Mesenchymal stem cell of adipose (primary cell): ENCODE results near the gene HEMGN.

DNA sequence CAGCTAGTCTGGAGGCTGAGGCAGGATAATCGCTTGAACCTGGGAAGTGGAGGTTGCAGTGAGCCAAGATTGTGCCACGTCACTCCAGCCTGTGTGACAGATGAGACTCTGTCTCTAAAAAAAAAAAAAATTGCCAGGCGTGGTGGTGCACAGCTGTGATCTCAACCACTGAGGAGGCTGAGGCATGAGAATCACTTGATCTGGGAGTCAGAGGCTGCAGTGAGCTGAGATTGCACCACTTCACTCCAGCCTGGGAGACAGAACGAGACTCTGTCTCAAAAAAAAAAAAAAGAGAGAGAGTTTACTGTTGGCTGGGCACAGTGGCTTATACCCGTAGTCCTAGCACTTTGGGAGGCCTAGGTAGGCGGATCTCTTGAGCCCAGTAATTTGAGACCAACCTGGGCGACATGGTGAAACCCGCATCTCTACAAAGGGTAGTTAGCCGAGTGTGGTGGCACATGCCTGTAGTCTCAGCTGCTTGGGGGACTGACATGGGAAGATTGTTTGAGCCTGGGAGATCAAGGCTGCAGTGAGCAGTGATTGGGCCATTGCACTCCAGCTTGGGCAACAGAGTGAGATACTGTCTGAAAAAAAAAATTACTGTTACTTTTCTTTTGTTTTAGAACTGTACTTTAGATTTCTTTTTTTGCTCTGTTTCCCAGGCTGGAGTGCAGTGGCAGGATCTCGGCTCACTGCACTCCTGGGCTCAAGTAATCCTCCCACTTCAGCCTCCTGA lies 12.5 kb downstream of the HABP4 start:
- CAGE, long polyA plus RNA, result no peak

DNA sequence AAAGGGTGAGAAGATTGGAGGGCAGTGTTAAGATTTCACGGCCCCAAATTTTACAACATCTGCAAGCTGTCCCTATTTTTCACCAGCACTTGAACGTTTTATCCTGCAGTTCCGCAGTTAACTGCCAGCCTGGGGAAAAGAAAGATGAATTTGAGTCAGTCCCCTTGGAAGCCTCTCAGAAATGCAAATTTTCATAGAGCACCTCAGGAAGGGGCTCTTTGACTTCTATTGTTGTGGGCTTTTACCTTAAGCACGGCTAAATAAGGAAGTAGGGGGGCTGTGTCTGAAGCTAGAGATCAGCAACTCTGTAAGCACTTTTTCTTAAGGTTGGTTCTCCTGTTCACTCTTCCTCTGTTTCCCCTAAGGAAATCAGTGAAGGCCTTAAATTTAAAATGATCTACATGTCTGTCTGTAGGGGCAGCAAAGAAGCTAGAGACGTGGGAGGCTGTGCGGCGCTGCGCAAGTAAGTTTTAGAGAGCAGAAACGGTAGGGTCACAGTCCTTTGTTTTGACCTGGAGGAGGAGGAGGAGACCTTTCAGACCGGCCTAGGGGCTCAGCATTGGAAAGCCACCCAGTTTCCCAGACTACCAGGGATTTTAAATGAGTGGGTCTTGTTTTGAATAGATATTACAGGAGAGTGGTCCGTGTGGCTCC lies 1.2 kb upstream of the CDC14B start:
- CAGE, long polyA plus RNA, result no peak

GRCh38 chr9:96758994-96759992 lies 18.6 kb downstream of the ZNF510 start:
- CAGE, long polyA plus RNA, result no peak

DNA sequence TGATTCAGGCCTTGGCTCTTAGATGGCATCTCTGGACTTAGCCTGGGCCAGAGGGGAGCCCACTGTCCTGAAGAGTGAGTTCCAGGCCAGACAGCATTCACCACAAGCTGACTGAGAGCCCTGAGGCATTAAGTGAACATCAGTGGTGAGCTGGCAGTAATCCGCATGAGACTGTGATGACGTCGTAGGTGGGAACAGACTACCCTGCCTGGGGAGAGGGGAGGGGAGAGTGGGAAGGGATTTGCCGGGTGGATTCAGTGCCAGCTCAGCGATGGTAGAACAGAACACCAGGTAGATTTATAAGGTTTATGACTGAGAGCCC lies 5.5 kb upstream of the ZNF782 start:
- CAGE, long polyA plus RNA, result no peak

- CAGE, long polyA plus RNA, result no peak
These were observed 7.3 kb upstream of the CTSV start for GRCh38 chr9:97046073-97046854.

DNA sequence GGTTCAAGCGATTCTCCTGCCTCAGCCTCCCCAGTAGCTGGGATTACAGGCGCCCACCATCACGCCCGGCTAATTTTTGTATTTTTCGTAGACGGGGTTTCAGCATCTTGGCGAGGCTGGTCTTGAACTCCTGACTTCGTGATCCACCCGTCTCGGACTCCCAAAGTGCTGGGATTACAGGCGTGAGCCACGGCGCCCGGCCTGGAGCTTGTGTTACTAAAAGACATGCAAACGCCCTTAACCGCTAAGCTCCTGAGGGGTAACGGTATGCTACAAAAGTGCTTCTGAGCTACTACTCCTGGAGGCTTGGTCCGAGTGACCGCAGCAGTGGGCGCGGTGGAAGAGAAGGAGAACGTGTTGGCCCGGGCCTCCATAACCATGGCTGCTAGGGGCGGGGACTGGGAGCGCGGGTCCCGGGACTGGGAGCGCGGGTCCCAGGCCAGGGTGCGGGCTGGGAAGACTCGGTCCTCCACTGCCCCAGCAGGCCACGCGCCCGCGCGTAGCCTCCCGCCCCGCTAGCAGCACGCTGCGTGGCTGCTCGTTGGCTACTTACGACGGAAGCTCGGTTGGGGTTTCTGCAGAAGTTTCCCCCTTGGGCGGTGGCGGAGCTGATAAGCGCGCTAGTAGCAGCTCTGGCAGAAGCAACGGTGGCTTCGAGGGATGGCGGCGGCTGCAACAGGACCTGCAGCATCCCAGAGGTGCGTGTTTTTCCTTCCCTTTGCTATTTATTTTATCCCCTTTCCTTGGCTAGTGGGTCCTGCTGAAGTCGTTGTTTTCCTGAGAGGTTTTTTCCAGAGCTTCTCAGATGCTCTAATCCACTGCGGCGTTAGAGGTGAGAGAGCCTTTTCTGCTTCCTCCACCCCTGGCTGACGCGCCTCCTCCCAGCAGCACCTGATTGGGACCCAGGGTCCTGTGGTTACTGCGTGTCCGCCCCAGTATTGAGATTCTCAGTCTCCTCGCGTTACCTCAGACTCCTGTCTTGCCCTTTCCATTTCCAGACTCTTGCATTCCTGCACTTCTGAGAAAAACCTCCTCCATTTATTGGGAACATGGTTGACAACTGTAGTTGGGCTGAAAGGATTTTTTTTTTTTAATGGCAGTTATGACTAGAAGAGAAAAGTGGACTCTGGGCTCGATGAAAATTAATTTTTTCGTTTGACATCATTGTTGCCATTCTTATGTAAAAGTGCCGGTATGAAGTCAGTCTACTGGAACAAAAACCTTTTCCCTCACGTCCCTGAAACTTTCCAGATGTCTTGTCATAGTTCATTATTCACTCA lies 69.1 kb upstream of the CCDC180 start:
- CAGE, long polyA plus RNA, result no peak

DNA sequence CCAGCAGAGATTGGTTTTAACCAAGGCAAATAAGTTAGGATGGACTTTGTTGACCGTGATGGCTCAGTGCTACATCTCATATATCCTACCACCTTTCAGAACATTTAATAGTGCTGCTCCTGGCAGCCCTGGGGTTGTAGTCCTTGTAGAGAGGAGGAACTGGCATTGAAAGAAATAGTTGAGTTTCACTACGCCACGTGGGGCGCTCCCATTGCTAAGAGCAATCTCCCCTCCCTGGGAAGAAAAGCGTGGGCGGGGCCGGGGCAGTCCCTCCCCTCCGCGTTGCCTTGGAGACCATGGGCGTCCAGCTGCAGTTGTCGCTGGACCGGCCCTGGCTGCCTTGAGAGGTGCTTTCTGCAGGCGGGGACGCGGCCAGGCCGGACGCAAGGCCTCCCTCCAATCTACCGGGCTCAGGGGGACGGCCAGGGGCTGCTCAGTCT lies 414 bp upstream of the CCDC180 start:
- CAGE, long polyA plus RNA, result no peak

DNA sequence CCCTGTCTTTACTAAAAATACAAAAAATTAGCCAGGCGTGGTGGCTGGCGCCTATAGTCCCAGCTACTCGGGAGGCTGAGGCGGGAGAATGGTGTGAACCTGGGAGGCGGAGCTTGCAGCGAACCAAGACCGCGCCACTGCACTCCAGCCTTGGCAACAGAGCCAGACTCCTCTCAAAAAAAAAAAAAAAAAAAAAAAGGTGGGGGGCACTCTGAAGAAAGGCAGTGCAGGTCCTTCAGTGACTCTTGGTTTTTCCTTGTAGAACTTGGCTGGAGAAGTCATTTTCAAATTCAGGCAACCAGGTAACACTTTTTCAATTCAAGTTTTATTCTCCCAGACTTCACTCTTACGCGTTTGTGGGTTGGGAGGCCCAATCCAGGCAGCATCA lies 22.4 kb downstream of the CCDC180 start:
- CAGE, long polyA plus RNA, result no peak

DNA sequence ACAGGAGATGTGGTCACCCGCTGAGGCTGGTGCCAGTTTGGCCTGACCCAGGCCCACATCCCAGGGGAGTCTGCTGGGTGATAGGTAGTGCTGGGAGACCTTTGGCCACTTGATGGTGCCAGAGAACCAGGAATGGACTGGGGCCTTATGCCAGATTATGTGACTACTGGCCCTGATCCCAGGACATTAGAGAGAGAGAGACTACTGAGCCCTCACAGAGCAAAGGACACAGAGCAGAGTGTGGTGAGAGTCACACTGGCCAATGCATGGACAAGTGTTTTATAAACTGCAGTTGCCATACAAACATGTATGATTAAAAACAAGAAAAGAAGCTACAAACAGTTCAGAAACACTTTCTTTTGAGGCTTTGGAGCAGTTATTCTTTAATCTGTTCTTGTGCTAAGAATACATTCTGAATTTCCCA lies 32.8 kb upstream of the TMOD1 start:
- CAGE, long polyA plus RNA, result no peak

DNA sequence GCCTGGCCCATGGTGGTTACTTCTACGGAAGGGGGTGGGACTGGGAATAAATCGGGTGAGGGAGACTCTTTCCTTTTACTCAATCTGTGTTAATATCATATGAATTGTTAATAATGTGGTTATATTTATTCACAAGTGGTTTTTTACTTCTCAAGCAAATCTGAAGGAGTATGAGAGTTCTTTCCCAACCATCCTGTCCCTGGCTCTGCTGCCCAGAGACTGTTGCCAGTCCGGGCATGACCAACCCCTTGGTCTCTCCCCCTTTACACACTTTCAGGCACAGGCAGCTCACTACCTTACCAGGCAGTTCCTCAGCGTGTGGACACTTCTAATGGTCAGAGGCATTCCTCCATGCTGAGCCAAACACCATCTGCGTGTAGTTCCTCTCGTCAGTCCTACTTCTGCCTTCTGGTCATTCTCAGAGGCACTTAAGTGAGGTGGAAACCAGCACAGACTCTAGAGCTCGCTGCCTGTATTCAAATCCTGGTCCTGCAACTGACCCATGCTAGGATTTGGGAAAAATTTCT lies 56.2 kb downstream of the TSTD2 start:
- CAGE, long polyA plus RNA, result no peak

DNA sequence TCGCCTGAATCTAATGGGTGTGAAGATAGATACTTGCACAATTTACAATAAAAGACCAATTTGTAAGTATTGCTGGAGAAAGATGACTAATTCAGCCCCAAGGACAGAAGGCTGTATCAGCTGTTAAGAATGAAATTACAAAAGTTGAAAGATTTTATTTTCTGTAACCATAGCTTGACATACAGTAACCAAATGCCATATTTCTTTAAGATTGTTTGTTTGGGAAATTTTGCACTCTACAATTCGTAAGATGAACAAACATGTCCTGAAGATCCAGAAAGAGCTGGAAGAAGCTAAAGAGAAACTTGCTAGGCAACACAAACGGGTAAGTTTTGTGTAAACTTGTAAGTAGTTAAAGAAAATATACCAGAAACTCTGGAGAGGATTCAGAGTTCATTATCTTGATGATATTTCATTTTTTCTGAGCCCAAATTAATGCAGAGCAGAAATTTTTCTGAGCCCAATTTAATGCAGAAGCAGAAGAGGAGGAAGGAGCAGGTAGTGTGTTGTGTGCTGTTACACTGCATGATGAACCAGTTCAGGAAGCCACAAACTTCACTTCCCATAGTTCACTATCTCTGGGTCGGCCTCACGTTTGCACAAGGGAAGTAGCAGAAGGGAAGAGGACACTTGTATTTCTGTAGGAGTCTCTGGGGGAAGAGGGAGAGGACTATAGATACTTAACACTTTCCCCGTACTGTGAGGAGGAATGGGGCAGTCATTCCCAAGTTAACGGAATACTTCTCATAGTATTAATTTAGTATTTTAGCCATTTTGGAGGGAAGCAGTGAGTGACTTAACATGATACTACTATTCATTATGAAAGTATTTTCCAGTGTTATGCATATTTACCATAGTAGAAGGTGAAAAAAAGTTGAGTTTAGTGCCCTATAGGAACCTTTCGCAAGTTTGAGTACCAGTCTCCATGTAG lies 30.3 kb downstream of the XPA start:
- CAGE, long polyA plus RNA, result no peak

DNA sequence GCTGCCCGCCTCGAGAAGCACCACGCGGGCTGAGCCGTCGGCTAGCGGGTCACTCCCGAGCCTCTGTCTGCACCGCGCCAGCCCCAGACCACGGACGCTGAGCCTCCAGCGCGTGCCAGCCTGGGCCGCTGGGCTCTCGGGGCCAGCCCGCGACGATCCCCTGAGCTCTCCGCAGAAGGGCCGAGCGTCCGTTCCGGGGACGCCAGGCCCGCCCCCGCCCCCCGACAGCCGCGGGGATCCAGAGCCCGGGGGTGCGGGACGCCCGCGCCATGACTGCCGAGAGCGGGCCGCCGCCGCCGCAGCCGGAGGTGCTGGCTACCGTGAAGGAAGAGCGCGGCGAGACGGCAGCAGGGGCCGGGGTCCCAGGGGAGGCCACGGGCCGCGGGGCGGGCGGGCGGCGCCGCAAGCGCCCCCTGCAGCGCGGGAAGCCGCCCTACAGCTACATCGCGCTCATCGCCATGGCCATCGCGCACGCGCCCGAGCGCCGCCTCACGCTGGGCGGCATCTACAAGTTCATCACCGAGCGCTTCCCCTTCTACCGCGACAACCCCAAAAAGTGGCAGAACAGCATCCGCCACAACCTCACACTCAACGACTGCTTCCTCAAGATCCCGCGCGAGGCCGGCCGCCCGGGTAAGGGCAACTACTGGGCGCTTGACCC lies 750 bp downstream of the FOXE1 start:
- CAGE, long polyA plus RNA, result no peak

GRCh38 chr9:97910133-97910718 lies 12.1 kb downstream of the TRMO start:
- CAGE, long polyA plus RNA, result no peak

DNA sequence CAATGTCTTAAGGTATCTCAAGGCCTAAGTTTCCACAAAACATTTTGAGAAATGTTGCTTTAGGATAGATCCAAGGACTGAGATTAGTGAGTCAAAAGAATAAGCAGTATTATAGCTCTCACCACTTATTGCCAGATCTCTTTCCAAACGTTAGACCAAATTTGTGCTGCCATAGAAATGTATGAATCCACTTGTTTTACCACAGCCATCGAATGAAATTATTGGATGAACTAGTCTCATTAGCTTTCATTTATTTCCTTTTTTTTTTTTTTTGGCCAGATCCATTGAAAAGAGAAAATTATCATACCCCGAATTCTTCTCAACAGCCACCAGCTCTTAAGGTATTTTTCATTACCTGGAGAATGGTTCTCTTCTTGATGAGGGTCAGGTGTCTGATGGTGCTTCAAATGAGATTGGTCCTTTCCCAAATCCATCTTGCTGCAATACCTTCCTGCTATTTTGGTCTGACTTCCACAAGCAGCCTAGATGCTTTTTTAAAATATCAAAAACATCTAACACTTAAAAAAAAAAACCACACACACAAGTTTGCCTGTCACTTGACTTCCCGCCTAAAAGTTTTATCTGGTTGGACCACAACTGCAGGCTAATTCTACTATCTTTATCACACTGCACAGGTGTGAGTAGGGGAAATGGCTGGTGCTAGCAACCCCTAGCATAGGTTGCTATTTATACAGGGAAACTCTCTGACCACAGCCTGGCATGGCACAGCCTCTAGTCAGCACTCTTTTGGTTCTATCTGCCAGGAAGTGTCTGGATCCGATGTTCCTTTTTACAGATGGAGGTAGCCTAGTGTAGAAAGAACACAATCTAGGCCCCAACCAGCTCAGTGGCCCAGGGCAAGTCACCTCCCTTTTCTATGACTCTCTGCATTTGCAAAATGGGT lies at the start of gene HEMGN:
Gene HEMGN (minus strand): TSS at position 470 of the 904 bp plus-strand sequence.
- CAGE, long polyA plus RNA, result no peak

GRCh38 chr9:98004864-98005511 lies 21.8 kb downstream of the ANP32B start:
- CAGE, long polyA plus RNA, result no peak

- CAGE, long polyA plus RNA, result no peak
These were observed 2.2 kb upstream of the NANS start for GRCh38 chr9:98053966-98055148.

GRCh38 chr9:98243733-98244303 lies 11.6 kb downstream of the TBC1D2 start:
- CAGE, long polyA plus RNA, result no peak

- CAGE, long polyA plus RNA, result no peak
These were observed 152.8 kb downstream of the GABBR2 start for GRCh38 chr9:98555764-98556429.

- CAGE, long polyA plus RNA, result no peak
These were observed 838 bp upstream of the GABBR2 start for GRCh38 chr9:98709640-98709906.

DNA sequence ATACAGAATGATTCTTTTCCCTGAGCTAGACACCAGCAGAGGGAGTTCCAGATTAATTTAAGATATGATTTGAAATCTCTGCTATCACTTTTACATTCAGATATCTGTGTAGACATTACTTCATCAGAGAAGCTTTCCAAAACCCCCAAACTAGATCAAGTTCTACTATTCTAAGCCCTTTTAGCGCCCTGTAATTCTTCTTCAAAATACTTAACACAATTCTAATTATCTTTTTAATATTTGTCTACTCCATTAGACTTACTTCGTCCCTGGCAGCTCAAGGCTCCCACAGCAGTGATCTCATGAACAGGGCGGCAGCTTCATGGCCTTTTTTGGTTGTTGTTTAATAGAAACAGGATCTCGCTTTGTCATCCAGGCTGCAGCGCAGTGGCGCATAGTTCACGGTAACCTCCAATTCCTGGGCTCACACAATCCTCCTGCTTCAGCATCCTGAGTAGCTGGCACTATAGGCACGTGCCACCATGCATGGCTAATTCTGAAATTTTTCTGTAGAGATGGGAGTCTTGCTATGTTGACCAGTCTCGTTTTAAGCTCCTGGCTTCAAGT lies 878 bp upstream of the GALNT12 start:
- CAGE, long polyA plus RNA, result no peak